Esophagus muscularis mucosa (tissue), 4 donors: ENCODE results near the genes NR5A2 and TMEM9.

- PRO-cap = no peak
- RAMPAGE, long total RNA, 4 experiments = no peak in any of the 4 experiments
Measured at GRCh38 chr1:198762055-198762254, 123.1 kb downstream of the PTPRC start.

GRCh38 chr1:199041735-199042074, 402.9 kb downstream of the PTPRC start:
- PRO-cap = no peak
- RAMPAGE, long total RNA, 4 experiments = no peak in any of the 4 experiments

DNA sequence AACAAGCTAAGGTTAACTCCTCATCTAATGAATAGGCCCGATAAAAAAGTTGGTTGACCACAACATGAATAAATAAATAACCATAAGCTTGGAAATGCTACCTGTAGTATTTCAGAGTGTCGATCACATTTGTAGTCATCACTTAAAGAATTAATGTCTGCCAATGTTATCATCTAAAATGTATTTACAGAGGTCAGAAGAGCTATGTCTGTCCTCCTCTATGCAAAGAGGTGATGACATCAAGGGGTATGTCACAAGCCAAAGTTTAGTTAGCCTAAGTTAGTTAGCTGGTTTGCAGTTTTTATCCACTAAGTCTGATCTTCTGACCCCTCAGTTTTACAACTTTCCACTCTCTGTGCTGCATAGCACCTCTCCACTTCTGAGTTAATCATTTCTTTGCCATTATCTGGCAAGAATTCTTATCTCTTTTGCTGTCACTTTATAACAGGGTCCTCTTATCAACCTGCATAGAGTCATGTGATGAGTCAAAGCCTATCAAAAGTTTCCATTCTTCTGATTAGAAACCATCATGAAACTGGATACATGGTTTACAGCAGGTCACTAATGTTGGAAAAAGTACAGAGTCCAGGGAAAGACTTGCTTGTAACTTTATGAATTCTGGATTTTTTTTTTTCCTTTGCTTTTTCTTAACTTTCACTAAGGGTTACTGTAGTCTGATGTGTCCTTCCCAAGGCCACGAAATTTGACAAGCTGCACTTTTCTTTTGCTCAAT, at the start of gene NR5A2:
TSS of gene NR5A2 (plus strand) at position 640 of the 733 bp plus-strand sequence.
- PRO-cap = no peak
- RAMPAGE, long total RNA, 4 experiments = no peak in any of the 4 experiments

DNA sequence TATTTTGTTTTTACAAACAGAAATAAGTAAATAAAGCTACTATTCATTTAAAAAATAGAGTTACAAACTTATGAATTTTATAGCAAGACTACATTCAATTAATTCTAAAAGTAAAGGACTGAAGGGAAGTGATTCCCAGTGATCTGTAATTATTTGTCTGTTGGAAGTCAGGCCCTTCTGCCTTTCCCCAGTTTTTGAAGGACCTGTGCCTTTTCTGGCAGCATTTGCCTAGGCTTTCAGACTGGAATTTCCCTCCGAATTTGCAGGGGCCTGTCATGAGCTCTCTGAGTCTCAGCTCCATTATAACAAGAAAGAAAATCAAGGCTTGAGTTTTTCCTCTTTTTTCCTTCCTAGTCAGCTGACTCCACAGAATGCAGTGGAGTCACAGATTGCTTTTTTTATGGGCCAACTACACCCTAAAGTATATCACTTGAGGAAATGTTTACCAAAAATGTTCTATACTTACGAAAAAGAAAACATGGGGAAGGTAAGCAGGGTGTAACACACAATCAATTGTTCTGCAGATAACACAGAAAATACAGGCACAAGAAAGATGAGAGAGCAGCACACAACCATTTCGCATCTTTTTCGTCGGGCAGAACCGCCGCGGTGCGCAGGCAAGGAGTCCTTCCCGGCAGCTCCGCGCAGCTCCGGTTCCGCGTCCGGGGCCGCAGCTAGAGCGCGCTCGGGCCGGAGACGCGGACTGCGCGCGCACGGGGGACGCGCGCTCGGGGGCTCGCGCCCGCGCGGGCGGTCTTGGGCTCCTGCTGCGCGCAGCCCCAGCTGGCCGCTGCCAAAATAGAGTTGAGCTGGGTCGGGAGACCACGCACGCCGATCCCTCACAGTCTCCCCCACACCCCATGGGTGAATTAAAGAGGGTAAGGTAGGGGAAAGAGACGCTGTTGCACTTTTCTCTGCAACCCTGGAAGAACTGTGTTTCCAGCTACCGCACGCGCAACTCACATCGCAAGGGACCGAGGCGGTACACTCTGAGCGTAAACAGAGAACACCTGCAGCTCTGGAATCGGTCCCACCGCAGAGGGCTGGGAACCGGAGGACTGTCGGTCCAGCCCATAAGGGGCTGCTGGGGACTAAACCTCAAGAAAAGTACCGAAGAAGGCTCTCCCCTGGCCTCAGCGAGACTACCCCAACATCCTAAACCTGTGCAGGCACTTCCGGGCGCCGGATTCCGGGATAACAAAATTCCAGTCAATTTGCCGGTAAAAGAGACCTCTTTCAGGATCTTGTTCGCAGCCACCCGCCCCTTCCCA, 1.4 kb downstream of the NR5A2 start:
- PRO-cap = bidirectional peak, plus-strand start at position 723 of the sequence, minus-strand start at position 642 of the sequence
- RAMPAGE, long total RNA, 4 experiments = no peak in any of the 4 experiments

DNA sequence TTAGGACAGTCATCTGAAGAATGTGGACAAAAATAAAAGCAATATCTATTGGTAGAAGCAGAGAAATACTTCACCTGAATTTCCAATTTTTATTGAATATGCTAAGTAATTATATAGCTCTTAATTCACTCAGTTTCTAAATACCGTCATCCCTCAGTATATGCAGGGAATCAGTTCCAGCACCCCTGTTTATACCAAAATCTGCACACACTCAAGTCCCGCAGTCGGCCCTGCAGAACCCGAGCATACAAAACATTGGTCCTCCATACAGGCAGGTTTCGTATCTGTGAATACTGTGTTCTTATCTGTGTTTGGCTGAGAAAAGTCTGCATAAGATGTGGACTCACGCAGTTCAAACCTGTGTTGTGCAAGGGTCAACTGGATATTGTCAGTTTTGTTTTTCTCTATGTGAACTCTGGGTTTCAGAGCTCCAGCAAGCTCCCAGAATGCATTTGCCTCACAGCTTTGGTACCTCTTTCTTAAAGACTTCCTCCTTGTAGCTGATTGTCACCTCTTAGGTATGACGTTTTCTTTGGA, 100.5 kb downstream of the NR5A2 start:
- PRO-cap = no peak
- RAMPAGE, long total RNA, 4 experiments = no peak in any of the 4 experiments

DNA sequence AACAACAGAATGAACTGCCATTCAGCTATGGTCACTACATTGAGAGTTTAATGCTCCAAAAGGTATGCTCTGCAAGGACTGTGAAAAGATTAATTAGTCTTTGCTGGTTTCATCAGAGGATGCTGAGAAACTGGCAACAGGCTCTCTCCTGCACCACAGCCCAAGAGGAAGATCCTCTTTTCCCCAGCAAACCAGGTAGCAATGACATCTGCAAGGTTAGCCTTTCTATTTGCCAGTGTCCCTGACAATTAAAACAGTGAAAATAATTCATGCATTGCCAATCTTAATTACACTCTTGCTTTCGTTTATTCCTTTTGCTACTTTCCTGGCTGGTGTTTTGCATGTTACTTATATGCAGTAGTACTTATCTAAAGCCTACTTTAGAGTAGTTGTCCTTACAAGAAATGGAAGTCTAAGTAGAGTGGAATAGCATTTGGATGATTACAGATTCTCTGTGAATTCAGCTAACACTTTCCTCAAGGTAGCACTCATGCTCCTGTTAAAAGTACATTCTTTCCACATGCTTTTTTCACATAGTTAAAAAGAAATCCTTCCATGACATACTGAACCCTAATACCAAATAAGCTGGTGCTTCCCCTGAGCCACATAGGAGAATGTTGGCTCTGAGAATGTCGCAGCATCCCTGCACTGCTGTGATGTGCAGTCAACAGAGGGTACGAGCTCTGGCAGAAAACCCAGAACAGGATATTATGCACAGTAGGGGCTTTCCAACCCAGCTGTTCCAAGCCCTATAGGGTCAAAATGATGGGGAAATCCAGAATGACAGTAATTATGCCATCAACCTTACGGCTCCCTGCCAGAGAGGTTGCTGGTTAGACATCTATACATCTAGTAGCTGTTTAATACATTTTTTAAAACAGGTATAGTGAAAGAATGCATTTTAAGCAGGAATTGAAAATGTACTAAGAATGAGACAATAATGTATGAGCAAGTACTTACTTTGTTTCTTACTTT, 125.6 kb downstream of the NR5A2 start:
- PRO-cap = no peak
- RAMPAGE, long total RNA, 4 experiments = no peak in any of the 4 experiments

- PRO-cap = no peak
- RAMPAGE, long total RNA, 4 experiments = no peak in any of the 4 experiments
Measured at GRCh38 chr1:200227824-200228779, 181.7 kb downstream of the ZNF281 start.

DNA sequence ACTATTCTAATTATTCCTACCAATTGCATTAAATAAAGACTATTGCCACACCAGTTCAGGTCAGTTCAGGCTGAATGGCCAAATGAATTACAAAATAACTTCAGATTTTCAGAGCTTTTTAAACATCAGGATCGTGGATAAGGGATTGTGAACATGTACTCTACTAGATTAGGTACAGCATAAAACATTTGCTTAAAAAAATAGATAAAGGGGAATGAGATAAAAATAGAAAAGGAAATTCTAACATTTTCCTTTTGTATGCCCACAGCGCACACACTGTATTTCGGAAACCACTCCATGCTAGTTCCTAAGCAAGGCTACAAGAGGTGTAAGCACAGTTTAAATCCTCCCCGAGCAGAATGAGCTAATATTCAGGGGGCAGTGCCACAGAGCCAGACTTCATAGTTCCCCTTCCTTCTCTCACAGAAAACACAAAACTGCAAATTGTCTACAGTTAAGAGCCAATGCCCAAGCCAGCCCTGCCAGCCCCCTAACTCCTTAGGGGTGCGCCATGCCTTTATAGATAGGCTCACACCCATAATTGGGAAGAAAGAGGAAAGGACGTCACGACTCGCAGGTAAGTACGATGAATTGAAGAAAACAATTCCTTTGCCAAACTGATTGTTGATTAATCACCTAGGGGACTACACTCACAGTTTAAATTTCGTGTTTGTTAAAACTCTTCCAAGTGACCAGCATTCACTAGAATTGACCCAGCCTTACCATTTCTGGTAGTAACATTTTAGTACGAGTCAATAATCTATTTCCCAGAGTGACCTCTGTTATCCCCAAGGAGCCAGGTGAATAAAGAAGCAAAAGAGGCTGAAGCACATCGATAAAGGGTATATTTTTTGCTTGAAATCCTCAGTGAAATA, 159.3 kb downstream of the ZNF281 start:
- PRO-cap = no peak
- RAMPAGE, long total RNA, 4 experiments = no peak in any of the 4 experiments

DNA sequence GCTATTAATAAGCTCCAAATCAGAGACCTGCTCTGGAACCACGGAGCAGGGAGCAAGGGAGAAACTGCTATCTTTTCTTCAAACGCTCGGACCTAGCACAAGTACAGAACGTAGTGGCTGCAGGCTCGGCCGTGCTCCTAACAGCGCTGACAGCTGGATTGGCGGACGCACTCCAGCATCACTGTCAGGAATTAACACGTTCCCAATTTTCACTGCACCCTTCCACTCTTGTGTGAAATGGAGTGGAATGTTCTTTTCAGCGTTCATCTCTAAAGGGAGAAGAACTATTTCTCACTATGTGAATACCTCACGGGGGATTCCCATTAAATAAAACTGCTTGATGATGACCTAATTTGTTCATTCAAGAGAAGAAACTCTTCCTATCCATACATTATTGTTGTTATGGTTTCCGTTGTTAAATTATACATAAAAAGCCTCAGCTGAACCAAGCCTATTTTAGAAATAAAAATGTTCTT, 106.9 kb downstream of the ZNF281 start:
- PRO-cap = no peak
- RAMPAGE, long total RNA, 4 experiments = no peak in any of the 4 experiments

DNA sequence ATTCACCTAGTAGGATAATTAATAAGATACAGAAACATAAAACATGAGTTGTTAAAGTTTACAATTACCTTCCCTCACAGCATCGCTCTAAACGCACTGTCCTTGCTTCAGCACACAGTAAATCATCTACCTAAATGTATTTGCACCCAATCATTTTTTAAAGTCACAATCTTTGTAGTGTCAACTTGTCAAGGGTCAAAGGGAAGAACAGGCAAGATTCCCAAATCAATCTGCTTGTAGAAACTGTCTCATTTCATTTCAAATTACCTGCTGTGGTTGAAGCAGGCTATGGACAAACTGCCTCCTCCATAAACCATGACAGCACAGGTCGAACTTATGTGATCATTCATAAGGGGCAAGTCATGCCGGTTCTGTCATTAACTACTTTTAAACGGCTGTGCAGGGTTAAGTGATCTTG, 93.6 kb downstream of the ZNF281 start:
- PRO-cap = no peak
- RAMPAGE, long total RNA, 4 experiments = no peak in any of the 4 experiments

DNA sequence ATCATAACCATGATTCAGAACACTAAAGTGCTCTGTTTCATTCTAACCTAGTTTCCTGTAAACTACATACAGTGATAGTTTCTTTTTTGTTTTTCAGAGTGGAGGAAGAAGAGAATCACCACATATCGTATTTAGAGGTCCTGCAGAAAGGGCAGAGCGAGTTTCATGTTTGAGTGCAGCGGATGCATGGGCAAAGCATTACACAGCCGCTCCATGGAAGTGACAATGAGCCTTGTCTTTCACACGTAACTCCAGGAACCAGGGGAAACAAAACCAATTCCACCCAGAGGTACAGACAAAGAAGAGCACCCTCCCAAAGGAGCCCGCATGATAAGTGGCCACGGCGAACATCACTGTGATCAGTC, 64.0 kb upstream of the ZNF281 start:
- PRO-cap = no peak
- RAMPAGE, long total RNA, 4 experiments = no peak in any of the 4 experiments

- PRO-cap = no peak
- RAMPAGE, long total RNA, 4 experiments = no peak in any of the 4 experiments
Measured at GRCh38 chr1:200477414-200478731, 68.0 kb upstream of the ZNF281 start.

GRCh38 chr1:200873571-200874289, 949 bp downstream of the GPR25 start:
- PRO-cap = no peak
- RAMPAGE, long total RNA, 4 experiments = no peak in any of the 4 experiments

DNA sequence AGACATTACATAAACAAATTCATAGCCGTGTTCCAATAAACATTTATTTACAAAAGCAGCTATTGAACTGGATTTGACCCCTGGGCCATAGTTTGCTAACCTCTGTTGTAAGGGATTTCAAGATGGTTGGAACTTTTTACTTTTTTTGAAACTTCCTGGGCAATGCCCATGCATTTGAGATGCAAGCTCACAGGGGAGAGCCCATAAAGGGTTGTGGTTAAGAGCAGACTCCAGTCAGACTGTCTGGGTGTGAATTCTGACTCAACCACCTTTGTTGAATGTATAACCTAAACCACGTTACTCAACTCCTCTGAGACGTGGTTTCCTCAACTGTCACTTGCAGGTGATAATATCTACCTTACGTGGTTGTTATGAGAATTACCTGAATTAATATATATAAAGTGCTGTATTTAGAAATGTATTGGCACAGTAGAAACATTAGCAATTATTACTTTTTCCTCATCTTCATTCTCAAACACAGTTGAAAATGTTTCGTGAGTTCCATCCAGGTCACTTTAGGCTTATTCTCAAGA, 11.1 kb downstream of the INAVA start:
- PRO-cap = no peak
- RAMPAGE, long total RNA, 4 experiments = no peak in any of the 4 experiments

DNA sequence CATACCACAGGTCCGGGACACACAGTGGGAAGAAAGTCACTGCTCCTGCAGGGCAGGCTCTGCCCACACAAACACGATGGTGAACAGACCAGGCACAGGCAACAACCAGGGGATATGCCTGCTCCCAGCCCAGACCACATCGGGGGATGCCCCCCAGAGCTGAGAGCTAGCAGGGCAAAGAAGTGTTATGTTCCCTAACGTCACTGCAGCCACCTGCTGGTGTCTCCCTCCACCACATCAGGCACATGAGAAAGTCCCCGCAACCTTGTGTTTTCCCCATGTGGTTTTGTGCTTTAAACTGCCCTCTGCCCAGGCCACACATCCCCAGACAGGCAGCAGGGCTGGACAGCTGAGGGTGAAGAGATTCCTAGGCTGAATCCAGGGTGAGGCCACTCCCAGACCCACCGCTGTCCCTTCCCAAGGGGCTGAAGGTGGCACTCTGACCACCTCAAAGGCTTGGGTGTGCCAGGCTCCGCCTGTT, 53.5 kb downstream of the KIF21B start:
- PRO-cap = no peak
- RAMPAGE, long total RNA, 4 experiments = no peak in any of the 4 experiments

GRCh38 chr1:200993346-200993634, 30.2 kb downstream of the KIF21B start:
- PRO-cap = no peak
- RAMPAGE, long total RNA, 4 experiments = no peak in any of the 4 experiments

GRCh38 chr1:201154128-201155250, at the start of gene TMEM9:
TSS of gene TMEM9 (minus strand) at chr1:201154474.
- PRO-cap = bidirectional peak, plus-strand start at chr1:201154618, minus-strand start at chr1:201154472
- RAMPAGE, long total RNA, 4 experiments = start-site peak on the minus strand in 4 of 4 experiments, at chr1:201154454-201154488 at its widest, 77 to 320 reads per replicate

GRCh38 chr1:201268556-201269152, 14.7 kb upstream of the PKP1 start:
- PRO-cap = no peak
- RAMPAGE, long total RNA, 4 experiments = no peak in any of the 4 experiments

DNA sequence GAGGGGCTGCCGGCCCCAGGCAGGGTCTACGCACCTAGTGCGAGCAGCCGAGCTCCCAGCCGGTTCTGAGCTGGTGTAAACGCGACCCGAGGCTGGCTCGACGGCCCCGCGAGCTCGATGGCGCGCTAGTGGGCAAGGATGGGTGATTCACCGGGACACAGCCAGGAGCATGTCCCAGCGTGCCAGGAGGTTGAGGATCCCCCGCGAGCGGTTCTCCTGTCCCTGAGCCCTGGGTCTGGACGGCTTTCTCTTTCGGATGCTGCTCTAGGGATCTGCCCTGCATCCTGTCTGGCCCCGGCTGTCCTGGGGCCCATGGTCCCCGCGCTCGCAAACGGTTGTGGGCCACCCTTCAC, 678 bp downstream of the PKP1 start:
- PRO-cap = no peak
- RAMPAGE, long total RNA, 4 experiments = no peak in any of the 4 experiments

GRCh38 chr1:201386326-201387230, 9.1 kb upstream of the TNNT2 start:
- PRO-cap = no peak
- RAMPAGE, long total RNA, 4 experiments = no peak in any of the 4 experiments